Measurements from ENCODE around the gene MYL12A.

DNA sequence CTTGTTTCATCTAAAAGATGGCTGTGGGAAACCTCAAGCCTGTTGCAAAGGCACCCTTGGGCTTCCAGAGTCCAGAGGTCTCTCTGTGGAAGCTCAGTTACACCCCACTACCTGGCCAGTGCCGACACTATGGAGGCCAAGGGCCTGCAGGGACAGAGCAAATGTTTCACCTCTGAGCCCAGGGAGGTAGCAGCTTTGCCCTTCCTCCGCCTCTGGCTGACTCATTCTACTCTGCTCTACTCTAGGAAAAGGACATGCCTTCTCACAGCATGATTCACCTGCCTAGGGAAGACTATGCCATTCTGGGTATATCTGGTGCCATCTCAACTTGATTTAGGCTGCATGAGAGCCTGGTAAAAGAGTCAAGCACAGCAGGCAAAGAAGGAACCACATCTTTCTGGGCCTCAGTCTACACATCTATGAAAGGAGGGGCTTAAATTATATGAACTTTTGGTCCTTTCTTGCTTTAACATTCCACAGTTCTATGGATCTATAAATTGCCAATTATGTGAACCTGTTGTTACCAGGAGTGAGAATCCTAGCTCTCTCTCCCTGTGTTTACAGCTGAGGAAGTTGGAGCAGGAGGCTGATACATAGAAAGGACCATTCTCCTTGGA, 12.1 kb downstream of the MYOM1 start:
- PRO-cap, 2 experiments: no peak in any of the 2 experiments

DNA sequence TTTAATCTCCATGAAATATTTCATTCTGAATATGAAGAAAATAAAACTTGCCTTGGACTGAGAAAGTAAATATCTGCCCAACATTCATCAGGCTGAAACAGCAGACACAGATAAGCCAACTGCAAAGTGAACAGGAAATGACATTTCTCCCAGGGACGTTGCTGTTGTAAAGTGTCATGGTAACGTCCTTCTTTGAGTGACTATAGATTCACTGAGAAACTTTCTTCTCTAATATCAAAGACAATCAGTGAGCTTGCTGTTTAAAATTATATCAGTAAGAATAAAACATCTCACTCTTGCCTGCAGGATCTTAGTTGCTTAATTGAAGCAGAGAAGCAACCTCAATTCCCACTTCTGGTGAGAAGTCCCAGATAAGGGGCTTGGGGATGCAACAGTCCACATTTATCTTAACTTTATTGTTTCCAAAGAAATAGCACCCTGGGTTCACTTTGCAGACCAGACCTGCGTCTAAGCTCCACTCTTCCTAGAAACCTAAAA, 6.2 kb downstream of the MYOM1 start:
- PRO-cap, 2 experiments: no peak in any of the 2 experiments

GRCh38 chr18:3214556-3215253, 5.1 kb downstream of the MYOM1 start:
- PRO-cap, 2 experiments: no peak in any of the 2 experiments

DNA sequence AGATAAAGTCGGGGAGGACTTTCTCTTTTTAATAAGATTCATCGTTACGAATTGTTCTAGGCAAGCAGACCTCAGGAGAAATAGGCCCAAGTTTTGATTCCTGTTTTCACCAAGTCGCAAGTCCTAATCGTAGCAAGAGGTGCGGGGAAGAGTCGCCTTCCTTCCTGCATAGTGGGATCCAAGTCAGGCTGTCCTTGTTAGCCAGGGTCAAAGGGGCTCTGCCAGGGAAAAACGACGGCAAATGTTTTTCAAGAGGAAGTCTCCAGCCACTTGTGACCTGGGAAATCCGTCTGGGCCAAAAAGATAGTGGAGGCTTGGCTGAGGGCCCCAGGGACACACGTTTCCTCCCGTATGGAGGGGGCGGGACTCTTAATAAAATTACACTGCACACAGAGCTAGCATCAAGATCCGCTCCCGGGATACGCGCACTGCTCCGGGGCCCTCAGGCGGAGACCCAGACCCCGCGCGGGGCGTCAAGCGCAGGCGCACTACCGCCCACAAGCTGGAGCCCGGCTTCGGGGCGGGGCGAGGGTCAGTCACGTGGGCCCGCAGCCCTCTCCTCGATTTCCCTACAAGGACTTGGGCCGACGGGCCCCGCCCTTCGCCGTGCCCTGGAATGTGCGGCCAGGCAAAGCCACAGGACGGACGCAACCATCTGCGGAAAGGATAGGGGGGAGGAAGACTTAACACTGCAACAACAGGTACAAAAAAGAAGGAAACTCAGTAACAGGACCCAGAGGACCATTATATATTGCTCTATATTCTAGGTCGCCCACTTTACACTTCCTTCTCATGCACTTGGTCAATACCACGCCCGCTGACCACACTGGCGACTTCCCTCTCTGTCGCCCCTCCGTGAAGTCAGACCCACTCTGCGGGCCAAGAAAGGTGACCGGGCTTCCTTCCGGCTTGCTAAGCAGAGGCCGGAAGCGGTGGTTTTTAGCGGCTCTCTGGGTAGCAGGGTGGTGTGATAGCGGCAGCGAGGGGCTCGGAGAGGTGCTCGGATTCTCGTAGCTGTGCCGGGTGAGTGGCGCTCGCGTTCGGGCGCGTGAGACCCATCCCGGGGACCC, at the start of gene MYL12A:
MYL12A (plus strand) TSS at position 915 of the 1,070 bp plus-strand sequence.
- PRO-cap, 2 experiments: peak in 2 of 2 experiments; most common plus-strand start position 915 of the sequence (in 2); most common minus-strand start position 430 of the sequence (in 2)

DNA sequence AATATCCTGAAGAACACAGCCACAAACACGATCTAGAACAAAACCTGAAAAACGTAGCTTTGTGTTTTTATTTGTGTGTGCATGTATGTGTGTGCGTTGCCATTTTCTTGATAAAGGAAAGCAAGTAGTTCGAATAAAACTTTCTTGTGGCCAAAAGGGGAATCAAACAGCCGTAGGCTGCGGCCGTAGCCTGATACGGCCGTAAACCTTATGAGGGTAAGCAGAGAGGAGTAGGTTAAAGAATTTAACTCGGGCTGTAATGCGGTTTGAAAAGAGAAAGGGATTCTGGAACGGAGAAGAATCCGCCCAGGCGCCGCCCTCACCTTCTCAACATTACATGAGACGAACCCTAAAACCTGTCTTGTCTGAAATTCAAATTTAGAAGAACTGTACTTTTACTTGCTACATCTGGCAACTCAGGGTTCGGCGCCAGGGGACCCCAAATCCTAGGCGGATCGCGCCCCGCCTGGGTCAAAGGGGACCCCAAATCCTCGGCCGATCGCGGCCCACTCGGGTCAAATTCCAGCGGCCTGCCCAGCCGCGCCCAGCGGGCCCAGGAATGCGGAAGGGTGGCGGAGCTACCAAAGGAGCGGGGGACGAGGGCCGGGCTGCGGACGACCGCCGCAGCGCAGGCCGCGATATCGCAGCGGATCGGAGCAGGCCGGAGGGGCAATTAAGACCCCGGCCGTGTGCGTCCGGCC, 496 bp upstream of the MYL12B start:
- PRO-cap, 2 experiments: peak in 1 of 2 experiments; most common minus-strand start position 335 of the sequence (in 1)

GRCh38 chr18:3269080-3269692, 7.3 kb downstream of the MYL12B start:
- PRO-cap, 2 experiments: no peak in any of the 2 experiments

- PRO-cap, 2 experiments: no peak in any of the 2 experiments
Measured at GRCh38 chr18:3447432-3447976, 2.5 kb upstream of the TGIF1 start.

- PRO-cap, 2 experiments: peak in 2 of 2 experiments; most common plus-strand start chr18:3453389 (in 1); most common minus-strand start chr18:3453787 (in 2)
Measured at GRCh38 chr18:3453295-3454401, 3.7 kb downstream of the TGIF1 start.

DNA sequence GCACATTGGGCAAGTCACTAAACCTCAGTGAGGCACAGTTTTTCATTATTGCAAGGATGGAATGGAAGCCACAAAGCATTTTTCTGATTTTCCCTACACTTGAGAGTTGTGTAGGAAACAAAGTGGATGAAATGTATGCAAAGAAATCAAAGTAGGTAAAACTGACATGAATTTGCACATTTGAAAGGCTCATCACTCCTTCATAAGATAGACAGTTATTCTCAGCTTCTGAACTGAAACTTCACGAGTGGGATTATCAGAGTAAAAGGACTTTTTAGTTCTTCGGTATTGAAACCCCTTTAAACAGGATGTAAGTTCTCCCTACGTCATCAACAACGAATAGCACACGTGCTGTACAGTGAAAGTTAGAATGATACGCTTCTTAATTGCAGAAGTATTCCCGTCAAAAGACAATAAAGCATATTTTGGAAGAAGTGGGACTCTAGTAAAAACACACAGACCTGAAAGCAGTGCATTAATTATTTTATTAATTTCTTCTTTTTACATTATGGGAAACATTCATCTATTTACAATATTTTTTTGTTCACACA, 45.7 kb downstream of the TGIF1 start:
- PRO-cap, 2 experiments: no peak in any of the 2 experiments

DNA sequence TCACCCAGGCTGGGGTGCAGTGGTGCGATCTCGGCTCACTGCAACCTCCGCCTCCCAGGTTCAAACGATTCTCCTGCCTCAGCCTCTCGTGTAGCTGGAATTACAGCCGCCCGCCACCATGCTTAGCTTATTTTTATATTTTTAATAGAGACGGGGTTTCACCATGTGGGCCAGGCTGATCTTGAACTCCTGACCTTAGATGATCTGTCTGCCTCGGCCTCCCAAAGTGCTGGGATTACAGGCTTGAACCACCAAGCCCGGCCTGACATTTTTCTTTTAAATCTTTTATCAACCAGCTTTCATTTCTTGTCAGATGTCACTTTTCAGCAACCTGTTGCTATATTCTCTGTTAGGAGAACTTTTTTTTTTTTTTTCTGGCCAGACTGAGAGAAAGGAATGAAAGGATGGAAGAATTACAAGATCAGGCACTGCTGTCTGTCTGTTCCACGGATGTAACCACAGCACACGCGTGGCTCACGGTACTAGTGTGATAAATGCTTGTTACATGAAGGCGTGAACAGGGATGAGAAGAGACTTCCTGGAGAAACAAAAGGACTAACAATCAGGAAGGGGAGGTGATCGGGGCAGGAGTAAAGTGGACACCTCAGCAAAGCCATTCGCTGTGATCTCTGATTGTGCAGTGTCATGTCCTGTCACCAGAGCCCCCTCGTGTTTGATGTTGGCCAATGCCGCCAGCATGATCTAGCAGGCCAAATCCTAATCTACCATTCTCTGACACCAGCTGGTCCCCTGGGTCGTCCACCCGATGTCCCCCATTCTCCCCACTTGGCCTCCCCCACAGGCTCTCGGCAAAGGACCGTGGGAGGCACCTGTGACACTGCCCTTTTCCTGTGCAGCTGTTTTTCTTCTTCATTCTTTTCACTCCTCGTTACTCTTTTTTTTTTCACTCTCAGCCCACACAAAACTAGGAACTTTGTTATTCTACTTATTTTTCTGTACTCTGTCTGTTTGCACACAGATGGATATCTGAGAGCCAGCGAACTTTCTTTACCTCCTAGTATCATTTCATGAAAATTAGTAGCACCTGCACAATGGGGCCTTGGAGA, 146.6 kb downstream of the TGIF1 start:
- PRO-cap, 2 experiments: peak in 1 of 2 experiments; most common plus-strand start position 565 of the sequence (in 1); most common minus-strand start position 454 of the sequence (in 1)

- PRO-cap, 2 experiments: peak in 2 of 2 experiments; most common plus-strand start chr18:3603644 (in 2); most common minus-strand start chr18:3603582 (in 1)
Measured at GRCh38 chr18:3603405-3604412, 153.7 kb downstream of the TGIF1 start.

- PRO-cap, 2 experiments: peak in 2 of 2 experiments; most common plus-strand start chr18:3604897 (in 2); most common minus-strand start chr18:3604705 (in 1)
Measured at GRCh38 chr18:3604413-3605455, 154.8 kb downstream of the TGIF1 start.

GRCh38 chr18:3798028-3798431, 348.1 kb downstream of the TGIF1 start:
- PRO-cap, 2 experiments: no peak in any of the 2 experiments

DNA sequence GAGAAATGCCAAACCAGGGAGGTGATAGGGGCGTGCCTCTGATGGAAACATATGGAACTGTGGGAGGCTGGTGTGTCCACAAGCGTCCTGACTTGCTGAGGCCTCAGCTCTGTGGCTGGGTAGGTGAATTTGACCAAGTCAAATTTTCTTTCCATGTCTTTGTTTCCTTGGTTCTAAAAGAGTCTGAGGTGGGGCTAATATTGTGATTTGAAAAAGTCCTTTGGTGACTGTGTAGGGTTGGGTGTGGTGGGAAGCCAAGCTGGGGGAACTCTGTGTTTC, 462.6 kb downstream of the TGIF1 start:
- PRO-cap, 2 experiments: no peak in any of the 2 experiments

- PRO-cap, 2 experiments: no peak in any of the 2 experiments
Measured at GRCh38 chr18:3954714-3955289, 500.3 kb downstream of the DLGAP1 start.

DNA sequence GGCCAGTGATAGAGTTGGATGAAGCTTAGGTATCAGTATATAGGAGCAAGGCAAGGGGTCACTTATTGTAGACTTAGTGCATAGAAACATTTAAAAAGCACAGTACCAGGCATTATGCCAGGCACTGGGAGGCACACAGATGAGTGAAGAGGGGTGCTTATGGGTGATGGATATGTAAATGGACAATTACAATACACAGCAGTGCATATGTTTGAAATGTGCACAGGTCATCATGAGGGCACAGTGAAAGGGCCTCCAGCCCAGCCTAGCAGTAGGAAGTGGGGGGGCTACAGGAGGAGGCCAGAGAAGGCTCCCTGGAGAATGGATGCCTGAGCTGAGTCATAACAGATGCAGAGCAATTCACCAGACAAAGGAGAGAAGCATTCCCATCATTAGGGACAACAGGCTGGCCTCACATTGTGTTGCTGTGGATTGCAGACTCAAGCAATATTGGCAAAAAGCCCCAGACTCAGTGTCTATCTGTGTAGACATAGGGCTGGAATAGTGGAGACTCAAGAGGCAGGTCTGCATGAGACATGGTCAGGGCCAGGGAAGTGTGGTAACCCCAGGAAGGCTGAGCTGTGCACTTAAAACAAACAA, 330.0 kb downstream of the DLGAP1 start:
- PRO-cap, 2 experiments: no peak in any of the 2 experiments

DNA sequence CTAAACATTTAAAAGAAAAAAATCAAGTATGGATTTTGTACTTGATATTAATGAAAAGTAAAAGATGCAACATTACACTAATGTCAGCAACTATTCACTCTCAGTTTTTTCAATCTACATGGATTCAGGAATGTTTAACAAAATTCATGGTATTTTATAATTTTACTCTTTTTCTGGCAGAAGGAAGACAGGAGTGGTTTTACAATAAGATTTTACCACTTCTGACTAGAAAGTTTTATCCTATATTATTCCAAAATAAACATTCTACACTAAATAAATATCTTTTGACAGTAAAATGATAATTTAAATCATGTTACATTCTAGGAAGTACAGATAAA, 252.5 kb downstream of the DLGAP1 start:
- PRO-cap, 2 experiments: no peak in any of the 2 experiments

GRCh38 chr18:5237653-5238241, 40.7 kb upstream of the AKAIN1 start:
- PRO-cap, 2 experiments: peak in 2 of 2 experiments; most common plus-strand start chr18:5237850 (in 1); most common minus-strand start chr18:5237782 (in 2)

GRCh38 chr18:5395409-5395999, 100.0 kb upstream of the ZBTB14 start:
- PRO-cap, 2 experiments: no peak in any of the 2 experiments

DNA sequence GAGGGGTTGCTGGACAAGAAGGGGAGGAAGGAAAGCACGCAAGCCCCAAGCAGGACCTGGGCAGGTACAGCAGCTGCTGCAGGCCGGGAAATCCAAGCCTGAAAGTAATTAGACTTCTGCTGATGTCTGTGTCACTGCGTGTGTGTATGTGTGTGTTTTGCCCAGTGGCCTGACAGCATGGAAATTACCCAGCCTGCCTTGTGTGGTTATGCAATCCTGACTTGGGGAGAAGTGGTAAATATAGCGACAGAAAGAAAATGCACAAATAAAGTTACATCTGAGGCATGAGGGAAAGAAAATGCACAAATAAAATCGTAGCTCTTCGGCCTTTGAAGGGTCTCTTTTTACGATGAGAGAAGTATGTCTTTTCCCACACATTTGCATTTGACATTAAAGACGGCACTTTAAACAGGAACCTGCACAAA, 121.9 kb upstream of the ZBTB14 start:
- PRO-cap, 2 experiments: no peak in any of the 2 experiments

All from Colon Carcinoma Metastatic in the Brain (tissue), 2 donors.